Lower leg skin (tissue), 2 donors: ENCODE data around the genes ATP11B, HTR3E and FAM131A.

GRCh38 chr3:182793104-182793275, 314 bp upstream of the ATP11B start:
- PRO-cap, result no peak
- RAMPAGE, long total RNA, 2 experiments, result no peak in any of the 2 experiments

GRCh38 chr3:182793440-182793703, at the start of gene ATP11B:
Gene ATP11B (plus strand): TSS chr3:182793504.
- PRO-cap, result bidirectional peak, plus-strand start at chr3:182793504, minus-strand start at chr3:182793392
- RAMPAGE, long total RNA, 2 experiments, result no peak in any of the 2 experiments

- PRO-cap, result no peak
- RAMPAGE, long total RNA, 2 experiments, result no peak in any of the 2 experiments
Observed at GRCh38 chr3:182865131-182865901, 72.0 kb downstream of the ATP11B start.

DNA sequence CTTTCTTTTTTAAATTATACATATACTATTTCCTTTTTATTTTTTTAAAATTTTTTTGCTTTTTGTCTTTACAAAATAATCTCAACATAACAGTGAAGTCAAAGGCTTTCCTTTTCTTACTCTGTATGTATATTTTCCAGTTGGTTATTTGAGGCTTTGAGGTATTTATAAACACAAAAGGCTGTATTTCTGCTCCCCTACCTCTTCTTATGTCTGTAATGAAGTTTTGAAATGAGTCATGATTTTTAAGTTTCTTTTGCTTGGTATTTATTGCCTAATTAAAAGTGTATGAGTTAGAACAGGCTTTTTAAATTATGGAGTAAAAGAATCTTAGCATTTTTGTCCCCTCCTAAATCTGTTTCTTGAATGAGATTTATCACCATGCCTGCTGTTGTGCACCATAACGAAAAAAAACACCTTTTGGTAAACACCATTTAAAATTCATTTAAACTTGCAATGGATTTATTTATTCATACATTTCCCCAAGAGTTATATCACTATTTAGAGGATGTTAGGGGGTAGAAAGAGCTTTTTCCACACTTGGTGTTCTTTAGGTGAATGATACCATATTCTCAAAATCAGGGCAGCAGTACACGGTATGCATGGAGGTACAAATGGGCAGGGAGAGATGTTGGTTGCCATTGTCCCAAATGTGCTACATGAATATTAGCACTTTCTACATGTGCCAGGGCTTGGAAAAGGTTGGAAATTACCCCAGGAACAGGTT, 65.9 kb downstream of the DCUN1D1 start:
- PRO-cap, result no peak
- RAMPAGE, long total RNA, 2 experiments, result no peak in any of the 2 experiments

DNA sequence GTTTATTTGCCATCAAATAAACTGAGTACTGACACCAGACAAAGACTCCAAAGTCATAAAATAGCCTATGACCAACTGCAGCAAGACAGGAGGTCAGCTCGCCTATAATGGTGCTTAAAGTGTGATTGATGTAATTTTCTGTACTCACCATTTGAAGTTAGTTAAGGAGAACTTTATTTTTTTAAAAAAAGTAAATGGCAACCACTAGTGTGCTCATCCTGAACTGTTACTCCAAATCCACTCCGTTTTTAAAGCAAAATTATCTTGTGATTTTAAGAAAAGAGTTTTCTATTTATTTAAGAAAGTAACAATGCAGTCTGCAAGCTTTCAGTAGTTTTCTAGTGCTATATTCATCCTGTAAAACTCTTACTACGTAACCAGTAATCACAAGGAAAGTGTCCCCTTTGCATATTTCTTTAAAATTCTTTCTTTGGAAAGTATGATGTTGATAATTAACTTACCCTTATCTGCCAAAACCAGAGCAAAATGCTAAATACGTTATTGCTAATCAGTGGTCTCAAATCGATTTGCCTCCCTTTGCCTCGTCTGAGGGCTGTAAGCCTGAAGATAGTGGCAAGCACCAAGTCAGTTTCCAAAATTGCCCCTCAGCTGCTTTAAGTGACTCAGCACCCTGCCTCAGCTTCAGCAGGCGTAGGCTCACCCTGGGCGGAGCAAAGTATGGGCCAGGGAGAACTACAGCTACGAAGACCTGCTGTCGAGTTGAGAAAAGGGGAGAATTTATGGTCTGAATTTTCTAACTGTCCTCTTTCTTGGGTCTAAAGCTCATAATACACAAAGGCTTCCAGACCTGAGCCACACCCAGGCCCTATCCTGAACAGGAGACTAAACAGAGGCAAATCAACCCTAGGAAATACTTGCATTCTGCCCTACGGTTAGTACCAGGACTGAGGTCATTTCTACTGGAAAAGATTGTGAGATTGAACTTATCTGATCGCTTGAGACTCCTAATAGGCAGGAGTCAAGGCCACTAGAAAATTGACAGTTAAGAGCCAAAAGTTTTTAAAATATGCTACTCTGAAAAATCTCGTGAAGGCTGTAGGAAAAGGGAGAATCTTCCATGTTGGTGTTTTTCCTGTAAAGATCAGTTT, 59.9 kb downstream of the DCUN1D1 start:
- PRO-cap, result no peak
- RAMPAGE, long total RNA, 2 experiments, result no peak in any of the 2 experiments

DNA sequence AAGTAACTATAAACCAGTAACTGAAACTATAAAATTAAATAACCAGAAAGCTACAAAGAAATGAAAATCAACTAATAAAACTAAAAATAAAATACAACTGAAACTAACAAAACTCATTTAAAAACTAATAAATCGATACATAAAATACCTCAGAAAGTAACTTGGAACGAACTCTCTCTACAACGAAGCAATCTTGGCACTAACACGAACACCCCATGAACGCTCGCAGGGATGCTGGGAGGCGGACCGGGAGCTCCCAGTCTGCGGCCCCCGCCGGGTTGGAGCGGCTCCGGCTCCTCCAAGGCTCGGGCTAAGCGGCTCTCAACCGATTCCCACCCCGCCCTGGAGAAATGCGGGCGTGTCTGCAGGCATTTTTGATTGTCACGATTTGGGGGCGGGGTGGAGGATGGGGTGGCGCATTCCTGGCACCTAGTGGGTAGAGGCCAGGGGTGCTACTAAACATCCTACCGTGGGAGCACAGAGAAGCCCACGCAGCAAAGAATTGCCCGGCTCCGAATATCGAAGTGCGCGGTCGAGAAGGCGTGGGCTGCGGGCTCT, 16.1 kb upstream of the LAMP3 start:
- PRO-cap, result no peak
- RAMPAGE, long total RNA, 2 experiments, result no peak in any of the 2 experiments

- PRO-cap, result unidirectional peak, plus-strand start at chr3:183371056
- RAMPAGE, long total RNA, 2 experiments, result no peak in any of the 2 experiments
Observed at GRCh38 chr3:183370814-183371291, 57.6 kb downstream of the MCF2L2 start.

DNA sequence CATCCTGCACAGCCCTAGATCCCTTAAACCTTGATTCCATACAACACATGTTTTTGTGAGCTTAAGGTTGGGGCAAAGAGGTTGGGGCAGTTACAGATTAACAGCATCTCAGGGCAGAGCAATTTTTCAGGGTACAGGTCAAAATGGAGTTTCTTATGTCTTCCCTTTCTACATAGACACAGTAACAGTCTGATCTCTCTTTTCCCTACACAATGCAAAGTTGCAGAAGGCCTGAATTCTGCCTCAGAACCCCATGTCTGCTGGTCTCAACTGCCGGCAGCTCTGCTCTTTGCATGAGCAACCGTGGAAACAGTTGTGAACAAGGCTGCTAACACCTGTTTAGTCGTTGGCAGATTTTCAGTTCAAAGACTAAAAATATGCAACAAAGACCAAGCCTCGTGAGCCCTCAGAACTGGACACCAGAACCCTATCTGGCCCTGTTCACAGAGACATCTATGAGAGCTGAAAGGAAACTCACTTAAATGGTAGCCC, 43.7 kb downstream of the KLHL6 start:
- PRO-cap, result no peak
- RAMPAGE, long total RNA, 2 experiments, result no peak in any of the 2 experiments

GRCh38 chr3:183647932-183648375, 12.5 kb downstream of the KLHL24 start:
- PRO-cap, result no peak
- RAMPAGE, long total RNA, 2 experiments, result no peak in any of the 2 experiments

- PRO-cap, result no peak
- RAMPAGE, long total RNA, 2 experiments, result no peak in any of the 2 experiments
Observed at GRCh38 chr3:183783201-183783504, 42.2 kb downstream of the MAP6D1 start.

GRCh38 chr3:184081430-184081771, 15.5 kb upstream of the HTR3E start:
- PRO-cap, result no peak
- RAMPAGE, long total RNA, 2 experiments, result no peak in any of the 2 experiments

DNA sequence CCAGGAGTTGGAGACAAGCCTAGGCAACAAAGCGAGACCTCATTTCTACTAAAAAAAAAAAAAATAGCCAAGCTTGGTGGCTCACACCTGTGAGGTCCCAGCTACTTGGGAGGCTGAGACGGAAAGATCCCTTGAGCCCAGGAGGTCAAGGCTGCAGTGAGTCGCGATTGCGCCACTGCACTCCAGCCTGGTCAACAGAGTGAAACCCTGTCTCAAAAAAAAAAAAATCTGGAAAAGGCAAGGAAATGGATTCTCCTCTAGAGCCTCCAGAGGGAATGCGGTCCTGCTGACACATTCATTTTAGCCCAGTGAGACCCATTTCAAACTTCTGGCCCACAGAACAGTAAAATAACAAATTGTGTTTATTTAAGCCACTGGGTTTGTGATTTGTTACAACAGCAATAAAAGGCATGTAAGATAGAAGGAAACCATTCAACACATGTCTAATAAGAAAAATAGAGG, at the start of gene HTR3E:
HTR3E (plus strand) TSS at position 344 of the 462 bp plus-strand sequence.
- PRO-cap, result no peak
- RAMPAGE, long total RNA, 2 experiments, result no peak in any of the 2 experiments

- PRO-cap, result no peak
- RAMPAGE, long total RNA, 2 experiments, result no peak in any of the 2 experiments
Observed at GRCh38 chr3:184169953-184170597, 4.6 kb upstream of the AP2M1 start.

DNA sequence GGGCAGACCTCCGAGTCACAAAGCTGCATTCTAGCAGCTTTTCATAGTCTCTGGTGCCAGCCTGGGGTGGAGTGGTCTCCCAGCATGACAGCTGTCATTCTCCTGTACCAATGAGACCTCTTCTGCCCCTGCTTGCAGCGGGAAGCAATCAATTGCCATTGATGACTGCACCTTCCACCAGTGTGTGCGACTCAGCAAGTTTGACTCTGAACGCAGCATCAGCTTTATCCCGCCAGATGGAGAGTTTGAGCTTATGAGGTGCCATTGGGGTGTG, 4.5 kb upstream of the ABCF3 start:
- PRO-cap, result no peak
- RAMPAGE, long total RNA, 2 experiments, result no peak in any of the 2 experiments

GRCh38 chr3:184323635-184324423, 9.4 kb downstream of the EIF4G1 start:
- PRO-cap, result no peak
- RAMPAGE, long total RNA, 2 experiments, result start-site peak on the plus strand in 2 of 2 experiments, at chr3:184323792-184324239 at its widest, 52 to 176 reads per replicate

DNA sequence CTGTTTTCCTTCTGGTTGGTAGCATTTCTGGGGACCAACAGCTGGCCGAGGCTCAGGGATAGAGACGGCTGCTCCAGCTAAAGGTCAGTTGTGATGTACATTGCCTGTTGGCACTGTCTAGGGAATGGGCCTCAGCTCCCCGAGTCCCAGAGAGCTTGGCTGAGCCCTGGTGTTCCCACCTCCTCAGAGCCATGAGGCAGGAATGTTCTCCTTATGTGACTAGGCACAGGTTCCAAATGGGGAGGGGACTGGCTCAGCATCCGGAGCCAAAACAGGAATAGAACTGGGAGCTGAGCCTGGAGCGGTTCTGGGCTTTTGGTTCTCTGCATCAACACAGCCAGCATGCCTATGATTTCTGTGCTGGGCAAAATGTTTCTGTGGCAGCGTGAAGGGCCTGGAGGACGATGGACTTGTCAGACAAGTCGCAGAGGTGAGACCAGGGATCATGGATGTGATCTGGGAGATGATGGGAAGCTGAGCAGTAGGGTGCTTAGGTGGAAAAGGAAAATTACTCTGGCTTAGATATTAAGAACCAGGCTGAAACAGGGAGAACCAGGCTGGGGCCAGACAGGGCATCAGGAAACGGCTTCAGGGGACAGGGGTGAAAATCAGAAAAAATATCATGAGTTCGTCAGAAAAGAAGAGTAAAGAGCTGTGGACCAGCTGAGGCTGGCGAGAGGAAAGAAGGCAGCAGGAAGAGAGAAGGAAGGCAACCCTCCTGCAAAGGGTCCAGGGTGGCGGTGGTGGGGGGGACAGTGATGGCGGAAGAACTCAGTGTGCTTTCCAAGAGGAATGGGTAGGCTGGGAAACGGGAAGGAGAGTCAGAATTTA, at the start of gene FAM131A:
FAM131A (plus strand) TSS at position 312 of the 831 bp plus-strand sequence.
- PRO-cap, result bidirectional peak, plus-strand start at position 318 of the sequence, minus-strand start at position 193 of the sequence
- RAMPAGE, long total RNA, 2 experiments, result start-site peak on the plus strand in 1 of 2 experiments, centred at position 335 of the sequence, 16 reads per replicate

DNA sequence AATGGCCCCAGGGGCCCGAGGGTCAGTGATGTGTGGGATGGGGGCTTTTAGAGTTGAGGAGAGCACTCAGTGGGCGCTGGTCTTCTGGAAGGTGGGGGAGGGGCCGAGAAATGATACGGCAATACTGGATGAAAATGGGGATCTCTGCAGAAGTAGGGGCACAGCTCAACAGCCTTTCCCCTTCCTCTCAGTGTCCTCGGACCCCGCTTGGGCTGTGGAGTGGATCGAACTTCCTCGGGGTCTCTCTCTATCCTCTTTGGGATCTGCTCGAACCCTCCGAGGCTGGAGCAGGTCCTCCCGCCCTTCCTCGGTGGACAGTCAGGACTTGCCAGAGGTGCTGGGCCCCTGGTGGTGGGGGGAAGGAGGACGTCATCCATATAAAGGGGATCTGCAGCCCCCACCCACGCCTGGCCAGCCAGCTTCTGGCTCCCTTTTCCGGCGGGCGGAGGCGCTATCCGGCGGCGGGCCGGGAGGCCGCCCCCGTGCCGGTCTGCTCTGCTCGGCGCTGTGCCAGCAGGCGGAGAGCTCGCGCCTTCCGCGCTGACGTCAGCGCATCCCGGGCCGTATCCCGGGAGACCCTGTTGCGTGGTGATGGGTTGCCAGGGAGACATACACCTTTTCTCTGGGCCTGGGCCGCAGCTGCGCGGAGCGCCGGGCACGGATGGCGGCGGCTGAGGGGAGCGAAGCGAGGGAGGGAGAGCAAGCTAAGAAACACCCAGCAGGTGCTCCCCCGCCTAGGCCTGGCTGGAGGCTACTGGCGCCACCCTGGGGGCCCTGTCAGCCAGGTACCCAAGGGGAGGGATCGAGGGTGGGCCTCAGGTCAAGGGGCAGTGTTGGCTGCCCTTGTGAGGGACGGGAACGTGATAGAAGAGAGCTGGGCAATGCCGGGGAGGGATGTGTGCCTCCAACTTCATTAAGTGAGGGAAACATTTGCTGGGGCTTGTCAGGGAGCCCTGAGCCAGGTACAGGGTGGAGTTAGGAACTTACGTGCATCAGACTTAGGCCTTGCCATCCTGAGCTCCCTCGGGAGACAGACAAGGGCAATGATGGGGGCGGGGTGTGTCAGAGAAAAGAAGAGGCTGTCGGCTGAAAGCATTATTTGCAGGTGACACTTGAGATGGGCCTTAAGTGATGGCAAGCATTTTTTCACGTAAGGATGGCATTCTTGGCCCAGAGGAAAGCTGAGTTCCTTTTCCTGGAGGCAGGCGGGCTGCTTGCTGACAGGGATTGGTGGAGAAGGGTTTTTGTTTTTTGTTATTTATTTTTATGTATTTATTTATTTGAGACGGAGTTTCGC, 1.2 kb downstream of the FAM131A start:
- PRO-cap, result bidirectional peak, plus-strand start at position 658 of the sequence, minus-strand start at position 492 of the sequence; bidirectional peak, plus-strand start at position 1,065 of the sequence, minus-strand start at position 919 of the sequence
- RAMPAGE, long total RNA, 2 experiments, result start-site peak on the plus strand in 2 of 2 experiments, centred at positions 582 to 643 of the sequence, 23 to 29 reads per replicate

DNA sequence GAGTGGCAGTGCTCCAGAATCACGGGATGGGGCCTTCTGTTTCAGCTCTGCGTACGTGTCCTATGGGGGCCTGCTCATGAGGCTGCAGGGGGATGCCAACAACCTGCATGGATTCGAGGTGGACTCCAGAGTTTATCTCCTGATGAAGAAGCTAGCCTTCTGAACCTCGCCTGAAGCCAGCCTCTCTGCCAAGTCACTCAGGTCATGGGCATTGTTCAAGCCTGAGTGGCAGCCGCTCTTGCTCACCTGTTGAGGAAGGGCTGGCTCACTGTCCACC, 6.6 kb downstream of the POLR2H start:
- PRO-cap, result no peak
- RAMPAGE, long total RNA, 2 experiments, result start-site peak on the plus strand in 1 of 2 experiments, centred at position 157 of the sequence, 25 reads per replicate

- PRO-cap, result no peak
- RAMPAGE, long total RNA, 2 experiments, result no peak in any of the 2 experiments
Observed at GRCh38 chr3:184382605-184383195, 2.8 kb downstream of the CHRD start.

GRCh38 chr3:184558767-184559739, 2.5 kb upstream of the EPHB3 start:
- PRO-cap, result no peak
- RAMPAGE, long total RNA, 2 experiments, result no peak in any of the 2 experiments